Spinal cord (tissue), 3 donors: ENCODE measurements around the gene BCL2L11.

- PRO-cap, result no peak
- RAMPAGE, long total RNA, result no peak
Measured at GRCh38 chr2:107748190-107748675, 78.5 kb upstream of the RGPD4 start.

DNA sequence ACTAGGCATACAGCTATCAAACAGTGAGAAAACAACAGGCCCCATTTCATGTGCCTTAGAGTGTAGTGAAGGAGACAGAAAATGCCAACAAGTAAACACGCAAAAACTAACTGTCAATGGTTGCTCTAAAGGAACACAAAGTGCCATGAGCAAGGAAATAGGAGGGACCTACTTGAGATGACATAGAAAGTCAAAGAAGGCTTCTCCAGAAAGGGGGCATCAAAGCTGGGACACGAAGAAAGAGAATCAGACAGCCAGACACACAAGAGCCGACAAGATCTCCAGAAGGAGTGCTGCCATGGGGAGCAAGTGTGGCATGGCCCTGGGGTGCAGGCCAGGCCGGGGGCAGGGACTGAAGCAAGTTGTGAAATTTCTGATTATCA lies 715 bp upstream of the SULT1C4 start:
- PRO-cap, result no peak
- RAMPAGE, long total RNA, result no peak

GRCh38 chr2:108492477-108492998 lies 41.7 kb upstream of the LIMS1 start:
- PRO-cap, result no peak
- RAMPAGE, long total RNA, result no peak

GRCh38 chr2:108606377-108606867 lies 72.2 kb downstream of the LIMS1 start:
- PRO-cap, result no peak
- RAMPAGE, long total RNA, result no peak

DNA sequence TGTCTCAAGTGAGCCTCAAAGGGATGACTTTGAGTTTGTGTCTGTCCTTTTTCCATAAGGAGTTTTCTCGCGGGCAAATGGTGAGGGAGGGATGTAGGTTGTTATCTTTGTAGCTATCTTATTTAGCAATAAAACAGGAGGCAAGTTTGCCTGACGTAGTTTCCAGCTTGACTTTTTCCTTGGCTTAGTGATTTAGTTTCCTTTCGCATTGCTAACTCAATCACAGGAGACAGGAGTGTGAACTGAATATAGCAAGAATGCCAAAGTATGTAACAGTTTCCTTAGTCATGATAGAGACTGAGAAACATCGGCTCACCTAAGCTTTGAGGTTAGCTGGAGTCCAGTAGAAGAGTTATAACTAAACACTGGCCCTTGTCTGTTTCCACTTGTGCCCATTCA lies 65.3 kb upstream of the RANBP2 start:
- PRO-cap, result no peak
- RAMPAGE, long total RNA, result no peak

DNA sequence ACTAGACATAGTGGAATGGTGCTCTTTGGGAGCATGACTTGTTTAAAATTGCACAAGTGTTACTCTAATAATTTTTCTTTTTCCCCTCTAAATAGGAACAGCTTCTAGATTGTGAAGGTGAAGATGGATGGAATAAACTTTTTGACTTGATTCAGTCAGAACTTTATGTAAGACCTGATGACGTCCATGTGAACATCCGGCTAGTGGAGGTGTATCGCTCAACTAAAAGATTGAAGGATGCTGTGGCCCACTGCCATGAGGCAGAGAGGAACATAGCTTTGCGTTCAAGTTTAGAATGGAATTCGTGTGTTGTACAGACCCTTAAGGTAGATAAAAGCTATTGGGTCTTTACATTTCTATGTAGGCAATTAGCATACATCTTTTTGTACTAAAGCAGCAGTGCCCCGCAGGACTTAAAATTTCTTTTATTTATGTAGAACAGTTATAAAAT lies 16.2 kb downstream of the RANBP2 start:
- PRO-cap, result no peak
- RAMPAGE, long total RNA, result no peak

DNA sequence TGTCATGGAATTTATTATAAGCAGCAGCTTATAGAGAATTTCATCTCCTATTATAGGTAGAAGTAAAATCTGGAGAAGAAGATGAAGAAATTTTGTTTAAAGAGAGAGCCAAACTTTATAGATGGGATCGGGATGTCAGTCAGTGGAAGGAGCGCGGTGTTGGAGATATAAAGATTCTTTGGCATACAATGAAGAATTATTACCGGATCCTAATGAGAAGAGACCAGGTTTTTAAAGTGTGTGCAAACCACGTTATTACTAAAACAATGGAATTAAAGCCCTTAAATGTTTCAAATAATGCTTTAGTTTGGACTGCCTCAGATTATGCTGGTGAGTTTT lies 4.5 kb upstream of the CCDC138 start:
- PRO-cap, result no peak
- RAMPAGE, long total RNA, result no peak

DNA sequence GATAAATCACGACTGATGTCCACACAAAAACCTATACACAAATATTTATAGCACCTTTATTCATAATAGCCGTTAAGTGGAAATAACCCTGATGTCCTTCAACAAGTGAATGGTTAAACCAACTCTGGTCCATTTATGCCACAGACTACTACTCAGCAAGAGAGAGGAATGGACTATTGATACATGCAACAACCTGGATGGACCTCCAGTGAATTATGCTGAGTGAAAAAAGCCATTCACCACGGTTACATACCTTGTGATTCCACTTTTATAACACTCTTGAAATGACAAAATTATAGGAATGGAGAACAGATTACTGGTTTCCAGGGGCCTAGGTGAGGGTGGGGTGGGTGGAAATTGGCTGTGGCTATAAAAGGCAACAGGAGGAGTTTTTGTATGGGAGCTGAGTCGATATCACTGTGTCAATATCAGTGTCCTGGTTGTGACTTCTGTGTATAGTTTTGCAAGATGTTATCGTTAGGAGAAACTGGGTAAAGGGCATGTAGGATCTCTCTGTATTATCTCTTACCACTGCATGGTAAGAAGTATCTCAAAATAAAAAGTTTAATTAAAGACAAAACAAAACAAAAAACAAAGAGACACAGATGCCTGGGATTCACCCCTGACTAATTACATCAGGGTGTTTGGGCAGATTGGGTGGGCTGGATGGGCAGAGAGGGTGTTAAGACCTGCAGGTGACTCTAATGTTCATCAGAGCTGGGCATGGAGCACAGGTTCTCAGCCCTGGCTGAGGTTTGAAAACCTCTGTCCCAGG lies 84.4 kb downstream of the EDAR start:
- PRO-cap, result no peak
- RAMPAGE, long total RNA, result no peak

- PRO-cap, result no peak
- RAMPAGE, long total RNA, result no peak
Measured at GRCh38 chr2:109214977-109215406, 86.0 kb downstream of the SH3RF3 start.

DNA sequence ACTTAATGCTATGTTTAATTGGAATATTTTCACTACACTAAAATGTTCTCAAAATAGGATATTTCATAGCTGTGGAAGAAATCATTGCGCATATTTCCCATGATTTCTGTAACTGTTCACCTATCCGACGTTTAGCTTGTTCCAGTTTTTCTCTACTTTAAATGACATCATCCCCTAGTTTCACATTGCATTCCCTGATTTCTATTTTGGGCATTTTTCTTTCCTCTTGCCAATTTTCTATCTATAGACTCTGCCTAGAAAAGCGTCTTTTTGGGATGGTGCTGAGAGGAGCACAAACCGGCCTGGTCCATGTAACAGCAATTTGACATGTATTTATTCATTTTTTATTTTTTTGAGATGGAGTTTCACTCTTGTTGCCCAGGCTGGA lies 163.4 kb downstream of the SH3RF3 start:
- PRO-cap, result no peak
- RAMPAGE, long total RNA, result no peak

- PRO-cap, result no peak
- RAMPAGE, long total RNA, result no peak
Measured at GRCh38 chr2:109457427-109458589, 156.0 kb downstream of the SEPTIN10 start.

DNA sequence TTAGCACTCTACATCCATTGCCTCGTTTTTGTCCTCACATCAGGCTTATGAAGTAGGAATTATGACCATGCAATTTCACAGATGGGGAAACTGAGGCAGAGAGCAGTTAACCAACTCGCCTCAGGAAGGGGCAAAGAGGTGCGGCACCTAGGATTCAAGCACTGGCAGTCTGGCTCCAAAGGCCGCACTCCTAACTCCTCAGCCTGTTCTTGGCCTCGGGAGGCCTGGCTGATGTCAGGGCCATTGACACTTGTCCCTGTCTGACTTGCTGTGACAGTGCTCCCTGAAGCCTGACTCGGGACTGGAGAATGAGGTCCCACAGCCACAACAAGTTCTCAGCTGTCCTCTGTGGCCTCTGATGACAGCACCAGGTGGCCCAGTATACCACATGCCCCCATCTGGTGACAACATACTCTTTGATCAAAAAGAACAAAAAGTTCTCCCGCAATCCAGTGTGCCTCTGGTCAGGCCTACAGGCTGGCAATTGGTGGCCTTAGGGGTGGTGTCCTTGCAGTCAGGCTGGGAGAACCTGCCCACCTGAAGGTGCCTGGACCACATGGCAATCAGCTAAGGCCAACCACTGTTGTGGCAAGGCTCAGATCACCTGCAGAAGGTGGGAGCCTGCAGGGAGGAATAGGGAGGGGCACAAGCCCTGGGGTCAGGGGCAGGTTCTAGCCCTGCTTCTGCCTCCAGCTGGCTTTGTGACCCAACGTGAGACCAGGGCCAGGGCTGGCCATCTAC lies 102.6 kb downstream of the SEPTIN10 start:
- PRO-cap, result no peak
- RAMPAGE, long total RNA, result no peak

DNA sequence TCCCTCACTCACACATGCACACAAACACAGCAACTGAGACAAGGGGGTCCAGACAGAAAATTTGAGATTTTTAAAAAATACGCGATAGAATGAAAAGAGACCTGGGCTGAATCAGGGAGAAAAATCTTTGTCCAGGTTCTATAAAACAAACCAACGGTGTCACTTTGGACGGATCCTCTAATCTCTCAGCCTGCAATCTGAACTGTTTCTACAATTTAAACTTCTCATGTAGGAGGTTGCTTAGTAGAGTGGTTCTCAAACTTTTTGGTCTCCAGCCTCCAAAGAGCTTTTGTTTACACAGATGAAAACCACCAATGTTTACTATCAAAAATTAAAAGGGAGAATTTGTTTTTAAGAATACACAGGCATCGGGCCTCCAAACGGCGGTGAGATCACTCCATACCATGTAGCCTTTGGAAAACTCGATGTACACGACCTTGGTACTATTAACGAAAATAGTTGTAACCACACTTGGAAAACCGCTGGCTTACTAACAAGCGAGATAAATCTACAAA lies 1.0 kb downstream of the SEPTIN10 start:
- PRO-cap, result no peak
- RAMPAGE, long total RNA, result no peak

GRCh38 chr2:109690471-109691688 lies 76.7 kb downstream of the SOWAHC start:
- PRO-cap, result no peak
- RAMPAGE, long total RNA, result no peak

DNA sequence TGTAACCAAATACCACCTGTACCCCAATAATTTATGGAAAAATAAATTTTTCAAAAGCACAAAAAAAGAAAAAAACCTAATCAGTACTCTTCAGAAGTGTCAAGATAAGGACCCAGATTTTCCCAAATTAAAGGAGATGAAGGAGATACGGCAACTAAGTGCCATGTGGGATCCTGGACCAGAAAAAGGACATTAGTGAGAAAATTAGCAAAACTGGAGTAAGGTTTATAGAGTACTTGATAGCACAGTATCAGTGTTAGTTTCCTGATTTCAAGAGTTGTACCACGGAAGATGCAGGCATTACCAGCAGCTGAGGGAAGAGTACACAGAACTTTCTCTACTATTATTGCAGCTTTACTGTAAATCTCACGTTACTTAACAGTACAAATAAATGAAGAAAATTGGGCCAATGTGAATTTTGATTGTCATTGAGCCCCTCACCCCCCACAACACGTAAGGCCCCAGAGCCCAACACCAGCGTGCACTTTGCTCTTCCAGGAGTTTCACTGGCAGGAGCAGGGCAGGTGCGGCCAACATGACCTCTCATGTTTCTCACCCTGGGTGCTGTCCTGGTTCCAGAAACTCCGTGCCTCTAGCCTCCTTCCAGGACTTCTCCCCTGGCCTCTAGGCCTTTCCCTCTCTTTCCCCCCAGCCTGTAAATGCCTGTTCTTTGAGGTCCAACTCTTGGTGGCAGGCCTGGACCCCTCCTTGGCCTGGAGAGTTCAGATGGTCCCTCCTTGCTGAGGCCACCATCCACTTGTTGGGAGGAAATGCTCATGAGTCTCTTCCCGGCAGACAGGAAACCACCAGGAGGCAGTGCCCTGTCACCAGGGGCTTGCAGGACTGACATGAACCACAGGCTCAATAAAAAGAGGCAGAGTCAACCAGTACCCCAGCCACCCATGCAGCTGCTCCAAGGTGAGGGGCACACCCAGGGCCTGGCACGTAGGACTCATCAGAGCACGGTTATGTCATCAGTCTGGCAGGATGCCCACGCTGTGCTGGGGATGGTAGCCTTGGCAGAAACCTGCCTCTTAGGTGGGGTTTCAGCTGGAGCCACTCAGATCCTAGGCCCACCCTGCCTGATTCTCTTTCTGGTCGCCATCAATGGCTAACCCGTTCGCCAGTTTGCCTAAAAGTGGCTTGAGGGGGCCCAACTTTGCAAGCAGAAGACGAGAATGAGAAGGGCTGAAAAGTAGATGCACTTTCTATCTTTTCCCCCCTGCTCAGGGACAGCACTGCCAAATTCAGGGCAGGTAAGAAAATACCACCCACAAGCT lies 1.6 kb downstream of the MALL start:
- PRO-cap, result no peak
- RAMPAGE, long total RNA, result no peak

DNA sequence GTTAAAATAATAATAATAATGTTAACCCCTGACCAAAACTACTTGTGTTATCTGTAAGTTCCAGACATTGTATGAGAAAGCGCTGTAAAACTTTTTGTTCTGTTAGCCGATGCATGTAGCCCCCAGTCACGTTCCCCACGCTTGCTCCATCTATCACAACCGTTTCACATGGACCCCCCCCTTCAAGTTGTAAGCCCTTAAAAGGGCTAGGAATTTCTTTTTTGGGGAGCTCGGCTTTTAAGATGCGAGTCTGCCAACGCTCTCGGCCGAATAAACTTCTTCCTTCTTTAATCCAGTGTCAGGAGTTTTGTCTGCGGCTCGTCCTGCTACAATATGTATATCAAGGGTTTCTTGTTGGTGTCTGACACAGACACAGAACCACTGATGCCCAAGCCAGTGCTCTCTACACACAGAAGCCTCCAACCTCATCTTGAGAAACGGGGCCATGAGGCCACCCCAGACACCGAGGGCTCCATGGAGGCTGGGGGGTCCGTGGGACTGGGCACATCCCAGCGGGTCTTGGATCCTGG lies 1.7 kb upstream of the BUB1 start:
- PRO-cap, result no peak
- RAMPAGE, long total RNA, result no peak

DNA sequence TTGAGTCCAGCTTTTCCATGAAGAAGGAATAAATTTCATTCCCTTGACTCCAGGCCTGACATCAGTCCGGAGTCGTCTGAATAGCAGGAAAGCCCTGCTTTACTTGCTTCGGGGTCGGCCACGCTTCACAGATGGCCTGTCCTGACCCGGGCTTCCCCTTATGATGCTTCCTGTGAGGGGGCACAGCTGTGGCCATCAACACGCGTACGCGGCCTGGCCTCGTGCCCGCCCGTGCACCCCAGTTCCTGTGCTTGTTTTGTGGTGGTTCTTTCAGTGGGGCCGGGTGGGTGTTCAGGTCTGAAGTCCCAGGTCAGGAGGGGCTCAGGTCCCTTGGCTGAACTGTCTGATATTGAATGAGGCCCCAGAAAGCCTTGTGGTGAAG lies 73.7 kb downstream of the ACOXL start:
- PRO-cap, result no peak
- RAMPAGE, long total RNA, result no peak

- PRO-cap, result no peak
- RAMPAGE, long total RNA, result no peak
Measured at GRCh38 chr2:111120866-111121835, at the start of gene BCL2L11. Gene BCL2L11 (plus strand): TSS chr2:111120914.

DNA sequence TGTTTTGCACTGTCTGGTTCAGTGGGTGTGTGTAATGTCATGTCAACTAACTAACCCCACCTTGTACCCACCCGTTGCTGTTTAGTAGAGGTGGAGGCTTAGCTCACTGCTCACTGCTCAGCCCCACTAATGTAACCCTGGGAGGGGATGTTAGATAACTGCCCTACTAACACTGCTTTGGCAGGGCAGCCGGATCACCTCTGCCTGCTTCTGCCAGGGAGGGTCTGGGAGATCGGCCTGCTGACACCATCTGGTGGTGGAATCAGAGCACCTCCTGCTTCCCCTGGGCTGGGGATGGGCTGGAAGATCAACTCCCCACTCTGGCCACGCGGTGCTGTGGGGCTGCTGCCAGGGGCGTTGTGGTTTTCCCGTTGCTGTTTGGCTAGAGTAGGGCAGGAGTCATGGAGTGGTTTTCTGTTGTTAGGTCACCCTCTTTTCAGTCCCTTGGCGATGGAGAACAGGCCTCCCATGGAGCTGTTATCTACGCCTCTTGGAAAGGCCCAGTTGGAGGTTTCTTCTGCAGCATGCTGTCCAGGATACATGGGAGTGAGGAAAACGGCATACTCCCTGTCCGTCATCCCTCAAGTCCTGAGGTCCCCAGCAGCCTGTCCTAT lies 15.1 kb downstream of the BCL2L11 start:
- PRO-cap, result no peak
- RAMPAGE, long total RNA, result no peak

GRCh38 chr2:111176413-111177127 lies 55.9 kb downstream of the BCL2L11 start:
- PRO-cap, result no peak
- RAMPAGE, long total RNA, result no peak